Mammary epithelial cell (primary cell): ENCODE measurements around the gene CLASRP.

GRCh38 chr19:43527704-43528239, 771 bp upstream of the ETHE1 start:
- CAGE, long polyA plus RNA, result no peak
- RRBS, result no CpG with 5 or more reads among the region's 15 CpGs

DNA sequence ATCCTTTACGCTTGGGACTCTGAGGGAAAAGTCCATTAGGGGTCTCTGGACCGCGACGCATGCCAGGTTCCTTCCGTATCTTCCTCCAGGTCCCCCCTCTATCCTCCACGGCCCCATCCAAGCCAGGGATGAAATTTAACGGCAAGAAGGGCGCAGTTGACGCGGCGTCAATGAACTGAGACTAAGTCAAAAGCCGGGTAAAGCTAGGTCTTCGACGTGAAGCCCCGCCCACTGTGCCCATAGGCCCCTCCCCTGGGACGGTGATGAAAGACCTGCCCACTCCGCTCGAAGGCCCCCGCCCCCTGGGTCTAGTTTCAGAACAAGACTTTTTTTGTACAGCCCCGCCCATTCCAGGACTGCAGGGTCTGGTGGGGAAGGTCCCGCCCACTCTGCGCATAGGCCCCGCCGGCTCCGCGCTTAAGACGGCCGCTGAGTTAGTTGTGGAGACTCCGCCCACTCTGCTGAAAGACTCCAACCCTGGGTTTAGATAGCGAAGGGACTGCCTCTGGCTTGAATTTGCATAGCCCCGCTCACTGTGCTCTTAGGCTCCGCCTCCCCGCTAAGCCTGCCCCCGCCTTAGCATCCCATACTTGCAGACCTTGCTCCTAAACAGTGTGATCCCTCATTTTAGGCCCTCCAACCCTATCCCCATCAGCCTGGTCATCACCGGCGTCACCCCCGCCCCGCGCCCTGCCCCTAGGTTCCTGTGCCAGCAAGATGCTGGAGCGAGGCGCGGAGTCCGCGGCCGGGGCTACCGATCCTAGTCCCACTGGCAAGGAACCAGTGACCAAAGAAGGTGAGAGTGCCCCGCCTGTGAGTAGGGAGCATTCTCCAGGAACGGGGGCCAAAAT, 943 bp downstream of the ZNF575 start:
- CAGE, long polyA plus RNA, result no peak
- RRBS, result 5% methylated on average over 11 of the region's 48 CpGs

- CAGE, long polyA plus RNA, result no peak
- RRBS, result no CpG with 5 or more reads among the region's 9 CpGs
These were observed 5.9 kb downstream of the PINLYP start for GRCh38 chr19:43581366-43581940.

DNA sequence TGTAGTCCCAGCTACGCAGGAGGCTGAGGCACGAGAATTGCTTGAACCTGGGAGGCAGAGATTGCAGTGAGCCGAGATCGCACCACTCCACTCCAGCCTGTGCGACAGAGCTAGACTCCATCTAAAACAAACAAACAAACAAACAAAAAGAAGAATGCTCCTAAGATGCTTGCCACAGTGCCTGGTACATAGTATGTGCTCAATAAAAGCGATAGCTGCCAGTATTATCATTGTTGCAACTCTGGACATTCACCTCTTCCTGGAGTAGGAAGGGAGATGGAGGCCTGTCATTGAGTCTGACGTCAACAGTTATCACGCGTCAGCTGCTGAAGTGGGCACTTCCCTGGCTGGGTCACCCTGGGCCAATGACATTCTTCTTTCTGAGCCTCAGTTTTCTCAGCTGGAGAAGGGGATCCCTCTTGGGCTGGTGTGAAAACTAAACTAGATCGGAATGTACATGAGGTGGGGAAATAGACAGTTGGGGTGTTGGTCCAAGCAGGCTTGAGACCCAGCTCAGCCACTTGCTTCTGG, 4.2 kb upstream of the PLAUR start:
- CAGE, long polyA plus RNA, result no peak
- RRBS, result no CpG with 5 or more reads among the region's 10 CpGs

DNA sequence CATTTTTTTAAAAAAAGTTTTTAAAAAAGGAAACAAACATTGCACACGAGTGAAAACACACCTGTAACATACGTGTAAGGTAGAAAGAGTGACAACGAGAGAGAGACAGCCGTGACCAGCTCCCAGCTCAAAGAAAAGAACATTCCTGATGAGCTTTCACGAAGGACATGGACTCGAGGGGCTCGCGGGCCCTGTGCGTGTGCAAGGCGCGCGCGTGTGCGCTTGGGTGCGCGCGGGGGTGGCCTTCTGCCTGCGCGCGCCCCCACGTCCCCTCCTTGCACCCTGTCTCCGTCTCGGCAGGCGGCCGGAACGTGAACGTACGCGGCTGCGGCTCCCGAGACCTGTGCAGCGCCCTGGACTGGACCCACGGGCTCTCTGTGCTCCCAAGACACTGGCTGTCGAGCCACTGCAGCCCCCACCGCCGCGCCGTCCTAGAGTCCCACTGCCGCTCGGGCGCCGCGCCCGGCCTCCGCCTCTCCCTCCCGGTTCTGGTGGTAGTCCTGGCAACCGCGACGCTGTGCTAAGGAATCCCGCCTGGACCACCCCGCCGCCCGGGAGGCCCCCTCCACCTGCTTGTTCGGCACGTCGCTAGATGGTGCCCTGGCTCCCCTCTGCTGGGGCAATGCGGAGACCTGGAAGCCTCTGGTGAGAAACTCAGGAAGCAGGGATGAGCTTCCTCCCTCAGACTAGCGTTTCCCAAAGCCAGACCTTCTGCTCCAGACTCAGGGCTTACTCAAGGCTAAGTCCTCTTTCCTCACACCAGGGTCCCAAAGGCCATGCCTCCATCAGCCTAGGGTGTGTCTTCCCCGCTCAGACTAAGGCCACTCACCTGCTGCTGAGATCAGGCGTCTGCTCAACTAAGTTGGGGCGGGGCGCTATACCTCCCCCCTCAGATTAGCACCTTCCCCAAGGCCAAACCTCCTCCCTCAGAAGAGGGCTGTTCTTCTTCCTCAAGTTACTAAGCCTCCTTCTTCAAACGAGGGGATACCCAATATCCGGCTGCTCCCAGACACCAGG, 16.3 kb upstream of the IRGC start:
- CAGE, long polyA plus RNA, result no peak
- RRBS, result 3% methylated on average over 8 of the region's 64 CpGs

DNA sequence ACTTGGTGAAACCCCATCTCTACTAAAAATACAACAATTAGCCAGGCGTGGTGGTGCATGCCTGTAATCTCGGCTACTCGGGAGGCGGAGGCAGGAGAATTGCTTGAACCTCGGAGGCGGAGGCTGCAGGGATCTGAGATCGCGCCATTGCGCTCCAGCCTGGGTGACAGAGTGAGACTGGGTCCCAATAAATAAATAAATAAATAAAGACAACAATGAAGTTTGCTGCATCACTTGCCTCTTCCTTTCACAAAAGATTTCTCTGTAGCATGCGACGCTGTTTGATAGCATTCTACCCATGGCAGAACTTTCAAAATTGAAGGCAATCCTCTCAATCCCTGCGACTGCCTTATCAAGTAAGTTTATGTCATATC, 4.9 kb upstream of the IRGC start:
- CAGE, long polyA plus RNA, result no peak
- RRBS, result no CpG with 5 or more reads among the region's 12 CpGs

- CAGE, long polyA plus RNA, result no peak
- RRBS, result no CpG with 5 or more reads among the region's 9 CpGs
These were observed 15.4 kb downstream of the SMG9 start for GRCh38 chr19:43739347-43739701.

DNA sequence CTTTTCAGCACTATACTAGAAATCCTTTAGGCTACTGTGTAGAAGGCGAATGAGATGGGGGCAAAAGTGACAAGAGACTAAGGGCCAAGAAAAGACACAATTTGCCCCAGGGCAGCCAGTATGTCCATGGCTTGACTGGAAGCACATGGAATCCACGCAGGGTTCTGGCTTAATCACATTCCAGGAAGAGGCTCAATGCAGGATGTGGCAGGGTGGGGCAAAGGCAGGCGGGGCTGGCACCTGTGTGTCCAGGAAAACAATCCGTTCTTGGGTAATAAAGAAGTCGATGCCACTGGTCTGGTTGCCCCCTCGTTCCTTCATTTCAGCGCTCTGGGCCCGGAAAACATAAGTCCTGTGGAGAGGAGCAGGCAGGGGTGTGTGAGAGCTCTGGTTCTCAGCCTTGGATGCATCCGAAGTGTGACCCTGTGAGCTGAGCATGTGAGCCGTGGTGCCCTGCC, 14.9 kb downstream of the SMG9 start:
- CAGE, long polyA plus RNA, result no peak
- RRBS, result no CpG with 5 or more reads among the region's 10 CpGs

GRCh38 chr19:43749996-43750942, 4.5 kb downstream of the SMG9 start:
- CAGE, long polyA plus RNA, result no peak
- RRBS, result no CpG with 5 or more reads among the region's 11 CpGs

DNA sequence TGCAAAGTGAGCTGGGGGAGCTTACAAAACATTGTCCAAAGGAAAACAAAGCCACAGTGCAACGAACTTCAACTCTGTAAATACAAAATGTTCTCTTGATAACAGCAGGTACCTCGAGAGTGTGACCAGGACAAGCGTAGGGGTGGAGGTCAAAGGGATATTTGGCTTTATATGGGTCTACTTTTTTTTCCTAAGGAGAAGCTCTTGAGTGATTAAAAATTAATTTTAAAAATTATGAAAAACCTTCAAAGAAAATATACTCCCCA, 2.6 kb downstream of the IGSF23 start:
- CAGE, long polyA plus RNA, result no peak
- RRBS, result no CpG with 5 or more reads among the region's 3 CpGs

GRCh38 chr19:44677048-44677587, 5.8 kb downstream of the CEACAM19 start:
- CAGE, long polyA plus RNA, result no peak
- RRBS, result no CpG with 5 or more reads among the region's 4 CpGs

DNA sequence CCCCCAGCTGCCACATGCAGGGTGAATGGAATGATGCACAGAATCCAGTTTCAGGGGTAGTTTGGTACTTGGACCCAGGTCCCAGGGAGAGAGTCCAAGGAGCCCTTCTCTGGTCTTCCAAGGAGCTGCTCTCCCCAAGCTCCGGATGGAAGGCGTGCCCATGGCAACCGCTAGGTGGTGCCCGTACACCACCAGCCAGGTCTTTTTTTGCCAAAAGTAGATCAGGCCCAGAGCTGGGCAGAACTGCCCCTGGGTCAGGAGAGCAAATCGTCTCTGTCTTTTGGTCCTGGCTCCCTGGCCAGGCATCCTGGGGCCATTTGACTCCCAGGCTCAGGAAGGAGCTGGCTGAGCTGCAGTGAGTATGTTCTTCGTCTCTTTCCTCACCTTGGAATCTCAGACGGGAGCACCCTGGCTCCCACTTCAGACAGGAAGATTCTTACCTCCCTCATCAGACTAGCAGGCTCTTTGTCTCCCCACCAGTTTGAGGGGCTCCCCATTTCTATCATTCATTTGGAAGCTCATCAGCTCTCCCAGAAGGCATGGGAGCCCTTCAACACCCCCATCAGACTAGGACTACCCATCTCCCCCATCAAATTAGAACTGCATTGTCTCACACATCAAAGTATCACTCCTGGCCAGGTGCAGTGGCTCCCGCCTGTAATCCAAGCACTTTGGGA, 24.5 kb upstream of the BCL3 start:
- CAGE, long polyA plus RNA, result no peak
- RRBS, result no CpG with 5 or more reads among the region's 8 CpGs

GRCh38 chr19:44744778-44745328, 3.7 kb upstream of the BCL3 start:
- CAGE, long polyA plus RNA, result no peak
- RRBS, result no CpG with 5 or more reads among the region's 4 CpGs

GRCh38 chr19:44745329-44745977, 3.1 kb upstream of the BCL3 start:
- CAGE, long polyA plus RNA, result no peak
- RRBS, result no CpG with 5 or more reads among the region's 10 CpGs

DNA sequence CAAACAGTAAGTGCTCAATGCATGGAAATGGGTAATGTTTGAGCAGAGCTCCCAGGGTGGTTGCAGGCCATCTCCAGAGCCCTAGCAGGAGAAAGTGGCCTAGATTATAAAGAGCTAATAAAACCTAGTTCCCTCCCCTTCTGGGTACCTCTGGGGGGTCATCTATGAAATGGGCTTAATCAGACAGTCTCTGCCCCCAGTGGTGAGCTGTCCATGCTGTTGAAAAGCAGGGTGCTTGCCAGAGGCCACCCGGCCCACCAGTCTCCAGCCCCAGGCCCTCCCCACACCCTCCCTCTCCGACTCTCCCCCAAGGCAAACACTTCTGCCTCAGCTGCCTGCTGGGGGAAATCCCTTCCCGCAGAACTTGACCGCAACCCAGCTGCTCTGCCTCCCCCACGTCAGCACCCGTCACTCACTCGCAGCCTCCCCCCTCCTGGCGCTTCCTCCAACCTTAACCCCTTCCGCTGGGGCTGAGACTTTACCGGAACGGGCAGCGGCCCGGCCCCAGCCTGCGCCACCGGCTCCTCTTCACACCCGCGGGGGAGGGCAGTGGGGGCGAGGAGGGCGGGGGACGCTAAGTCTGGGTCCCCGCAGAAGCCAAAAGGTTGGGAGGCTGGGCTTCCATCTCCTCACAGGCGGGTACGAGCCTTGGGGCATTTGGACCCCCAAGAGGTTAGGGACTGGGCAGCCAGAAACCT, 4.7 kb downstream of the BCL3 start:
- CAGE, long polyA plus RNA, result no peak
- RRBS, result no CpG with 5 or more reads among the region's 23 CpGs

GRCh38 chr19:44796737-44797084, 12.2 kb upstream of the BCAM start:
- CAGE, long polyA plus RNA, result no peak
- RRBS, result 25% methylated on average over 1 of the region's 10 CpGs

DNA sequence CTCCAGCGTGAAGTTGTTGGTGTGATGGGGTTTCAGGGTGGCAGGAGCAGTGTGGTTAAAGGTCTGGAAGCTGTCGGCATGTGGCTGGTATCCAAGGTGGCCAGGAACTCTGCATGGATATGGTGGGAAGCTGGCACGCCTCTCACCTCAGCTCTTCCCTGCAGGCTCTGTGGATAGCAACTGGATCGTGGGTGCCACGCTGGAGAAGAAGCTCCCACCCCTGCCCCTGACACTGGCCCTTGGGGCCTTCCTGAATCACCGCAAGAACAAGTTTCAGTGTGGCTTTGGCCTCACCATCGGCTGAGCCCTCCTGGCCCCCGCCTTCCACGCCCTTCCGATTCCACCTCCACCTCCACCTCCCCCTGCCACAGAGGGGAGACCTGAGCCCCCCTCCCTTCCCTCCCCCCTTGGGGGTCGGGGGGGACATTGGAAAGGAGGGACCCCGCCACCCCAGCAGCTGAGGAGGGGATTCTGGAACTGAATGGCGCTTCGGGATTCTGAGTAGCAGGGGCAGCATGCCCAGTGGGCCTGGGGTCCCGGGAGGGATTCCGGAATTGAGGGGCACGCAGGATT, 2.6 kb upstream of the APOE start:
- CAGE, long polyA plus RNA, result no peak
- RRBS, result no CpG with 5 or more reads among the region's 17 CpGs

- CAGE, long polyA plus RNA, result no peak
- RRBS, result no CpG with 5 or more reads among the region's 12 CpGs
These were observed 1.9 kb downstream of the APOE start for GRCh38 chr19:44907519-44907970.

DNA sequence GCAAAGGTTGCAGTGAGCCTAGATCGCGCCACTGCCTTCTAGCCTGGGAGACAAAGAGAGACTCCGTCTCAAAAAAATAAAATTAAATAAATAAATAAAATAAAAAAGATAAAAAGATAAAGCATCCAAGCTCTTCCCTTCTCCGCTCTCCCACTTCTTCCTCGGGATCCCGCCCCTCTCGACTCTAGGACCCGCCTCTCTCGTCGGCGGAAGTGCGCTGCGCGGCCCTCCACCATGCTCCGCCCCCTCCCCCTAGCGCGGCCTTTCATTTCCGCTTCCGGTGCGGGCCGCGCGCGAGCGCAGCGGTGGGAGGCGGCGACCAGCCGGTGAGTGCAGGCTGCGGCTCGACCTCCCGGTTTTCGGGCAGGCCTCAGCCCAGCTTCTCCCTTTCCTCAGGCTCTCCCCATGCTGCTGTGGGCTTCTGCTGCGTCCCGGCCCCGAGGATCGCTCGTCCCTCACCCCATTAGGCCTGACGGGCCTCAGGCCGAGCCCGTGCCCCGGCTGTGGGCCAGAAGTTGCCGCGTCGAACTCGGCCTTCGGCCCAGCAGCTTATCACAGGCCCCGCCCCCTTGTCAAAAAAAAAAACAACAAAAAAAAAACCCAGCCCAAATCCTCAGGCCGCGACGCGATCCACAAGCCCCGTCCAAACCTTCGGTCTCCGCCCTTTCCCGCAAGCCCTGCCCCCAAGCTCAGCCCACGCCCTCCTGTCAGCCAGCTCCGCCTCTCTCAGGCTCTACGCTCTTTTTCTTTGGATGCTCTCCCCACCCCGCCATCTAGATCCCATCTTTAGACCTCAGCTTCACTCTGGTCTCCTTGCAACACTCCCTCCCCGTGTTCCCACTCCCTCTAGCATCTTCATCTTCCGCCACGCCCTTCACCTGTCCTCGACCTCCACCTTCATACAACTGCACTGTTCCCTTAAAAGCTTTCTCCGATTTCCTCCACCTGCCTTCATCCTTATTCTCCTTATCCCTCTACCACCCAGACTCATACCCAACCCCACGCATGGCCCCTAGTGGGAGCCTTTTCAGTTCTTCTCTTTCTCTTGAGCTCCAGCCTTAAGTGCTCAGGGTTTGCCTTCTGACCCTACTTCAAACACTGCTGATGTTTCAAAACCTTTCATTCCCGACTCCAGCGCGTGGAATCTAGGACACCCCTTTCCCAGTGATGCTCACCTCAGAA, at the start of gene CLASRP:
Gene CLASRP (plus strand): TSS at position 263 of the 1,182 bp plus-strand sequence.
- CAGE, long polyA plus RNA, result no peak
- RRBS, result 2% methylated on average over 22 of the region's 69 CpGs

- CAGE, long polyA plus RNA, result no peak
- RRBS, result no CpG with 5 or more reads among the region's 14 CpGs
These were observed 6.5 kb downstream of the NKPD1 start for GRCh38 chr19:45154194-45154815.